Smooth muscle cell (in vitro differentiated cells): ENCODE results near the gene MEP1A.

- RAMPAGE, long total RNA: no peak
Measured at GRCh38 chr6:45310242-45311158, 17.6 kb upstream of the RUNX2 start.

GRCh38 chr6:45326261-45327339 is 1.5 kb upstream of the RUNX2 start:
- RAMPAGE, long total RNA: no peak

- RAMPAGE, long total RNA: no peak
Measured at GRCh38 chr6:45417341-45417719, 39.6 kb upstream of the SUPT3H start.

DNA sequence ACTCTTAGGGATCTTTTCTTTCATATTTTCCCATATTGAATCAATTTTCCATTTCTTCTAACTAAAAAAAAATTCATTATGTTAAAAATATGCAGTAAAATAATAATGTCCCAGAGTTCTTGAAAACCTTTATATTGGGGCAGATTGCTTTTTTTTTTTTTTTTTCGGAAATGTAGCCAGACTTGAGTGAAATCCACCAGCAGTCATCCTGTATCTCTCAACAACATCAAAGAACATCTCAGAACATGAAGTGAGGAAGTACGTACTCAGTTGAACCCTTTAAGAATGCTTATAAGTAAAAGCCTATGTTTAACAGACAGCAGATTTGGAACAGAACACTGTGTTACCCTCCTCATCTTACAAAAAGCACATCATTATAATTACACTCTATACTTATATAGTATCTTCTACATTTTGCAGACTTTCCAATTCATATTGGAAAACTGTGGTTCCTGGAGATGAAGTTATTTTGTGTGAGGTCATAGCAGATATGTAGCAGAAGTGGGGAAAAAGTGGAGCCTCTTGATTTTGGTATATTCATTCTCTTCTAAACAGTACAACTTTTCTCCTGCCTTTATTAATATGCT is 51.0 kb upstream of the SUPT3H start:
- RAMPAGE, long total RNA: no peak

DNA sequence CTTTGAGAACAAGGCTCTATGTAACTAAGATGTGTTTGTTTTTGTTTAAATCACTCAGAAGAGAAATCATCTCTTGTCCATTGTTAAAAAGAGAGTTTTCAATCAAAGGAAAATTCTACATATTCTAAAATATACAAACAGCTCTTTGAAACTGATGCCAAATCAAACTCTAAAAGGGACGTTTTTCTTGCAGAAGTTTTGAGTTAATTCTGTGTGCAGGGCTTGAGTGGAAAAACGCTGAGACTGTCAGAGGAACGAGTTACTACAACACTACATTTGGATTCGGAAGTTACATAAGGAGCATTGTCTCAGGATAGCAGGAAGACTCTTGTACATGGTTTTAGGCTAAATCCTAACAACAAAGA is 155.6 kb upstream of the SUPT3H start:
- RAMPAGE, long total RNA: no peak

GRCh38 chr6:45548271-45549126 is 170.8 kb upstream of the SUPT3H start:
- RAMPAGE, long total RNA: no peak

DNA sequence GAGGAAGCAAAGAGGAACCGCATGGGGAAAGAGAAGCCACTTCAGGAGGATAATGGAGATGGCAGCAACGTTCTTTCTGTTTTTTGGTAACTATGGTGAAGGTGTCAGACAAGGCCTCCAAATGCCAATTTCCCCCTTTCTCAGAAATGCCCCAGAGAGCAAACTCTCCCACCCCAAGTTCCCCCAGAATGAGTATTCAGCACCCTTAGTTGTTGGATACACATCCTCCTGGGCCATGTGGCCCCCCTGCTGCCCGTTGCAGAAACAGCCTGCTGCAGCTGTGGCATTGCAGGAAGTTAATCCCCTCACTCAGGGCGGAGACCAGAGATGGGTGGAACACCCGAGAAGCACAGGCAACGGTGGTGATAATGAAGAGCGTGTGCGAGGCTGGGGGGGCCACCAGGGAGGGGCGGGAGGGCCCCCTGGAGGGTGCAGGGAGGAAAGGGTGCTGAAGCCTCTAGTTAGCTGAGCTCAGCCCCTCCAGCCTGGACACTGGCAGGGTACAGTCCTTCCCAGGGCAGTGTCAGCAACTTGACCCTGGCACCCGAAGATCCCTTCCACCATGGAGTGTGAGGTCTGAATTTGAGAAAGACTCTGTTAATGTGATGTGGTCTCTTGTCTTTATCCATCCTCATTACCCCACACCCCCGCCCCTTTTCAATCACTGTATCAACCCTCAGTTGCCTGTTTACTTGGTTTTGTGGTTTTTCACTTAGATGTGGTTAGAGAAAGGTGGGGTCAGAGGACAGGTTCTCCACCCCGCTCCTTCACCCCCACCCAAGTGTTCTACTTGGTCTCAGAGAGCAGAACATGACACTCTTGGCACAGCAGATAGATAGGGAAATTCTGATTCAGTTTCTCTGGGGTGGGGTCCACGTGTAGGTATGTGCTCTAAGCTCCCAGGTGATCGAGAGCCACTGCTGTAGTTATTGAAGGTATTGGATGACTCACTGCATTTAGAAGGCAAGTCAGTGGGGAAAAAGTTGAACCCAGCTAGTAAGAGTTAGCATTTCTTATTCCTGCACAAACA is 208.7 kb upstream of the SUPT3H start:
- RAMPAGE, long total RNA: no peak

DNA sequence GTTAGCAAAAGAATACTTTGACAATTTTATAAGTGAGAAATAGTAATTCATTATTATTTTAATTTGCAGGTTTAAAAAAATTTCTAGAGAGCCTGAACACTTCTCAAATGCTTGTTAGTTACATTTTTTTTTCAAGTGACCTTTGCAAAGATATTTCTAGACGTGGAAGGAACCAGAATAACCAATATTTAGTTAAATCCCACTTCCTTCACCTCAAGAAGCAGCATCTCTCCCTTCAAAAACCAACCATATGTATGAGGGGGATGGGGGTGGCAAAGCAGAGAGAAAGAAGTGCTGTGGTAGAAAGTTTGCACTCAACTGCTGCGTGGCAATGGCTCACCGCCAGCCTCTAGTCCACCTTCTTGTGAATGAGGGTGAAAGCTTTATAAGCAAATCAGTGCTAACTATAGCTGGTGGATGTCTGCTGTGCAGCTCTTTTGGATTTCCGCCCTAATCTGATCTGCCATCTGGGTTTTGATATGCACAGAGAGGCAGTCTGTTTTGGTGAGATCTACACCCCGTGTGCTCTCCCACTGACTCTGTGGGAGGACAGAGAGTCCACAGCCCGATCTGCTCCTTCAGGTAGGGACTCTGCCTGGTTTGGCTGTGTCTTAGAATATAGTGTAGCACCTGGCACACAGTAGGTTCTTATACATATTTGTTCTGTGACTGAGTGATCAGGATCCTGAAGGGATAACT is 281.2 kb upstream of the SUPT3H start:
- RAMPAGE, long total RNA: no peak

GRCh38 chr6:46130547-46130710 is 640 bp downstream of the ENPP4 start:
- RAMPAGE, long total RNA: no peak

GRCh38 chr6:46489424-46489883 is 1.8 kb downstream of the RCAN2 start:
- RAMPAGE, long total RNA: no peak

DNA sequence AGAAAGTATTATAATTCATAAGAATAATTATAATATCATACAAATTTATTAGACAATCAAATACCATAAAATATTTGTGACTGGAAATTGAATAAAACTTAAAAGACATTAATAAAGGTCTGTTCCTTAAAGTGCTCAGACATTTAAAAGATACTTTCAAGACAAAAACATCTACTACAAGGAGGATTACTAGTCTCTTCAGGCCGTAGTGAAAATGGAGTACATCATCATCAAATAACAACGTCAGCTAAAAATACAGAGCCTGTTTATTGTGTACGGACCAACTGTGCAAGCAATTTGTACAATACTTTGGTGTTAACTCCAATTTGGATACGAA is 940 bp downstream of the CYP39A1 start:
- RAMPAGE, long total RNA: no peak

GRCh38 chr6:46793193-46793653 is at the start of gene MEP1A:
Gene MEP1A (plus strand): TSS chr6:46793389.
- RAMPAGE, long total RNA: no peak

GRCh38 chr6:46918475-46919341 is 3.0 kb downstream of the ADGRF5 start:
- RAMPAGE, long total RNA: no peak

DNA sequence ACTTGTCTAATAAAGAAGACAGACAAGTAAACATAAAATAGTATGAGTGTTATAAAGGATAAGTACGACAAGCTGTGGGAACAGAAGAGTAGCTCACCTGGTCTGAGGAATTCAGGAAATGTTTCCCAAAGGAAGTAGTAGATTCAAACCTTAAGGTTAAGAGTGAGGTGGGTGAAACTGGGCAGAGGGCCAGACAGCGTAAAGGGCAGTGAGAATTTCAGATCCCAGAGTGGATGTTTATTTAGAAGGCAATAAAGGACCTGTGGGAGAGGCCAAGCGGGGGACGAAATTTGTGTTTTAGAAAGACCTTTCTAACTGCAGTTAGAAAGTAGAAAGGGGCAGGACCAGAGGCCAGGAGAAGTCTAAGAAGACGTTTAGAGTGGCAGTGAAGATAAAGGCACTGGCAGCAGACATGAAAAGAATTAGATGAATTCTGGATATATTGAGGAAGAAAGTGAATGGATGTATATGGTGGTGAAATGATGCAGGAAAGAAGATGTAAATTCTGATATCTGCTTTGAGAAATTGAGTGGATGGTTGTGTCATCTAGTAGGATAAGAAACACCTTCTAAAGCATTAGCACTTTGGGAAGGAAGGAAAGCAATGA is 72.1 kb upstream of the CD2AP start:
- RAMPAGE, long total RNA: no peak

- RAMPAGE, long total RNA: start-site peak on the plus strand at chr6:47477948-47478077, 99 and 44 reads in 2 replicates; start-site peak on the plus strand at chr6:47478179-47478232, 258 and 171 reads in 2 replicates
Measured at GRCh38 chr6:47477858-47478732, 506 bp downstream of the CD2AP start.

GRCh38 chr6:47663854-47664211 is 34.5 kb upstream of the ADGRF4 start:
- RAMPAGE, long total RNA: no peak

- RAMPAGE, long total RNA: no peak
Measured at GRCh38 chr6:50030977-50031484, 9.2 kb upstream of the DEFB110 start.

GRCh38 chr6:50830022-50830602 is 11.4 kb downstream of the TFAP2B start:
- RAMPAGE, long total RNA: no peak

DNA sequence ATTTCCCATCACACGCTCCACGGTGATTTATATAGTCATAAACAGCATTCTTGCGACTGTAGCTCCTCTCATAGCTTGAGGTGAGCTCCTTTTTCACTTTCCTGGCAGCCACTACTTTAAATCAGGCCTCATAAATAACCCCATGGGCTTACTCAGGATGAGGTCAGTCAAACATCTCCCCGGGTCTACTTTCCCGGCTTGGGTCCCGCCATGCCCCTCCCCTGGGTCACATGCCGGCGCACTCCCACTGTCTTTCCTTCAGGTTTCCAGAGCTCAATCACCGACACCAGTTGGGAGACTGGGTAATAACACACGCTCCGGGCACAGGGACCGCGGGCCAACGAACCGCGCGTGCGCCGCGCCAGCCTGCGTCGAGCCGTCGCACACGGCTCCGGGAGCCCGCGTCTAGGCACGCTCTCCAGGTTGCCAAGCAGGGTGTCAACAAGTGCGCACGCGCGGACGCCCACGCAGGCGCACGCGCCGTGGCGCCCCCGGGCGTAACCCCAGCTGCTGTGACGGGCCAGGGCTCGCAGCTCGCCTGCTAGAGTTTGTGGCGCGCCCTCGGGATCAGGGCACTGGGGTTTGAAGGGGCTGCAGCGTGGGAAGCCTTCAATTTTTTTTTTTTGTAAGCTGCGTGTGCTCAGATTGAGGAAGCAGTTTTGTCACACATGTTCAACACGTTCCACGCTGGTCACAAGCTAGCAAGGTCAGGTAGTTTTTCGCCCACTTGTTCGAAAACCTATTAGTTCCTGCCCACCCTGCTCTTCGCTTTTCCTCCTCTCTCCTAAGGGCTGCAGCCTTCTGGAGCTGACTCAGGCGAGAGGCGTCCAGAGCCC is 31.7 kb downstream of the TFAP2B start:
- RAMPAGE, long total RNA: no peak

DNA sequence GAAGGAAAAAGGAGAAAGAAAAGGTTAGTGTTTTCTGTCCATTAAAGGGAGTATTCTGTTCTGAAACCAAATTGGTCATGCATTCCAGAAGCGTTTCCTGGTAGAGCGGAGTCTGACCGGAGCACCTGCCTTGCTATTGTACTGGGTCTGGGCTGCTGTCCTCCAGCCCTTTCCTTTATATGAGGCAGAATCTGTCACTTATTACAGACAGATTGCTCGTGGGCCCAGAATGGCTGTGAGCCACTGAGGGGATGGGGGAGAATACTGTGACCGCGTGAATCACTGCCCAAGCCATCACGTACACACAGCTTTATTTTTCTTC is 573.5 kb downstream of the PKHD1 start:
- RAMPAGE, long total RNA: no peak